Occipital lobe (tissue), 2 donors: ENCODE measurements around a stretch of chr16.

GRCh38 chr16:11669533-11670166, 1.4 kb downstream of the SNN start:
- RAMPAGE, long total RNA: no peak

DNA sequence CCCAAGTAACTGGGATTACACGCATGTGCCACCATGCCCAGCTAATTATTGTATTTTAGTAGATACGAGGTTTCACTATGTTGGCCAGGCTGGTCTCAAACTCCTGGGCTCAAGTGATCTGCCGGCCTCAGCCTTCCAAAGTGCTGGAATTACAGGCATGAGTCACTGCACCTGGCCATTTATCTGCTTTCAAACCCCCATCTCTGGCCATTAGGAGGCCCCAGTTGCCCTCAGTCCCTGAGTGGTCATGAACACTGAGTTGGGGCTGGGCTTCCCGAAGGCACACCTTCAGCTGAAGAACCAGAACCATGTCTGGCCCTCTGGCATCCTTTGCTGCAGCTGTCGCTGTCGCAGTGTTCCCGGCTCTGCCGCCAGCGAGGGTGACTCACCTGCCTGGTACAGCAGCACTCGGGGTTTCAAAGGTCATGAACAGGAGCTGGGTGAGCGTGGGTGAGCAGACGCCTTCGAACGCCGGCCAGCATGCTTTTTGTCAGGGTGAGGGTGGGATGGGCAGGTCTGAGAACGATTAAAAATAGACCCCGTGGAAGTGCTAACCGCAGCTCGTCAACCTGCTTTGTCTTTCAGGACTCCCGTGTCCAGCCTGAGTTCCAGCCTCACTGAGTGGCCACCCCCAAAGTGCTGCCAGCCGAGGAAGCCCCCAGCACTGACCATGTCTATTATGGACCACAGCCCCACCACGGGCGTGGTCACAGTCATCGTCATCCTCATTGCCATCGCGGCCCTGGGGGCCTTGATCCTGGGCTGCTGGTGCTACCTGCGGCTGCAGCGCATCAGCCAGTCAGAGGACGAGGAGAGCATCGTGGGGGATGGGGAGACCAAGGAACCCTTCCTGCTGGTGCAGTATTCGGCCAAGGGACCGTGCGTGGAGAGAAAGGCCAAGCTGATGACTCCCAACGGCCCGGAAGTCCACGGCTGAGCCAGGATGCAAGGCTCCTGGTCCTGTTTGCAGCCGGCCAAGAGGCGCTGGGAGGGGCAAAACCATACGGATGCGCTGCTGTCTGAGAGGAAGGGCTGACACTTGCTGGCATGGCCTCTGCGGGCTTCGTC, 7.5 kb downstream of the SNN start:
- RAMPAGE, long total RNA: no peak

DNA sequence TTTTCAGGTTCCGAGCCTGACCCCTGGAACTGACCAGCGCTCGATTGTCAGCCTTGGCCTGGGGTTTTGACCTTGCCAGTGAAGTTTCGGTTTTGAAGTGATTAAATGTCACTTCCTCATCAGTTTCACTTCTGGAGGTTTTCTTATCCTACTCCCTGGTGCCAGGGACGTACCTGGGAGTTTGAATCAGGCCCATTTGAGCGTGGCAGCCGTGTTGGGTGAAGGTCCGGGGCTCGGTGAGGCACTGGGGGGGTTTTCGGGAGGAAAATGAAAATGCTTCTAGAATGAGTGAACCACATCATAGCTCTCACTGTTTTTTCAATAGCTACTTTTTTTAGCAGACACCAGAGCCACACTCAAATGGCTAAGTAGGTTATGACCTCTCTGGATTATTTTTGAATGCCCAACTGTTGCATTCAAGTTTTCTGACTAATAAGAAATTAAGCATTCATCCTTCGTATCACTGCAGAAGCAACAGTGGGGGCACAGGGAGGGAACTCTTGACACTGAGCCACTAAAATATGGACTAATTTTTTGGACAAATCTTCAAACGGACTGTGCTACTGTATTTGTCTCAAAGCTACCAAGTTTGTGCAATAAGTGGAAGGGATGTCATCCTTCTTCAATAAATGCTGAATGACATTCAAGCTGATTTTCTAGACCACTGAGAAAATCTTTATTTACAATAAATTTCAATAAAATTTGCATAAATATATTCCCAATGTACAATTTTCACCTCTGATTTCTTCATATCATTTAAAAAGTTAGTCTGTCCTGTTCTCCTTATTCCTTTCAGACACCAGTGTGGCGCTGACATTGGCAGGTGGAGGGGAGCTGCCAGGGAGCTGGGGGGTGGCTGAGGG, 10.4 kb downstream of the SNN start:
- RAMPAGE, long total RNA: no peak

GRCh38 chr16:11722204-11722882, 20.3 kb downstream of the TXNDC11 start:
- RAMPAGE, long total RNA: no peak

- RAMPAGE, long total RNA: no peak
These were observed 295 bp upstream of the TXNDC11 start for GRCh38 chr16:11742924-11743379.

GRCh38 chr16:11761654-11762410, 19.2 kb upstream of the TXNDC11 start:
- RAMPAGE, long total RNA: no peak

DNA sequence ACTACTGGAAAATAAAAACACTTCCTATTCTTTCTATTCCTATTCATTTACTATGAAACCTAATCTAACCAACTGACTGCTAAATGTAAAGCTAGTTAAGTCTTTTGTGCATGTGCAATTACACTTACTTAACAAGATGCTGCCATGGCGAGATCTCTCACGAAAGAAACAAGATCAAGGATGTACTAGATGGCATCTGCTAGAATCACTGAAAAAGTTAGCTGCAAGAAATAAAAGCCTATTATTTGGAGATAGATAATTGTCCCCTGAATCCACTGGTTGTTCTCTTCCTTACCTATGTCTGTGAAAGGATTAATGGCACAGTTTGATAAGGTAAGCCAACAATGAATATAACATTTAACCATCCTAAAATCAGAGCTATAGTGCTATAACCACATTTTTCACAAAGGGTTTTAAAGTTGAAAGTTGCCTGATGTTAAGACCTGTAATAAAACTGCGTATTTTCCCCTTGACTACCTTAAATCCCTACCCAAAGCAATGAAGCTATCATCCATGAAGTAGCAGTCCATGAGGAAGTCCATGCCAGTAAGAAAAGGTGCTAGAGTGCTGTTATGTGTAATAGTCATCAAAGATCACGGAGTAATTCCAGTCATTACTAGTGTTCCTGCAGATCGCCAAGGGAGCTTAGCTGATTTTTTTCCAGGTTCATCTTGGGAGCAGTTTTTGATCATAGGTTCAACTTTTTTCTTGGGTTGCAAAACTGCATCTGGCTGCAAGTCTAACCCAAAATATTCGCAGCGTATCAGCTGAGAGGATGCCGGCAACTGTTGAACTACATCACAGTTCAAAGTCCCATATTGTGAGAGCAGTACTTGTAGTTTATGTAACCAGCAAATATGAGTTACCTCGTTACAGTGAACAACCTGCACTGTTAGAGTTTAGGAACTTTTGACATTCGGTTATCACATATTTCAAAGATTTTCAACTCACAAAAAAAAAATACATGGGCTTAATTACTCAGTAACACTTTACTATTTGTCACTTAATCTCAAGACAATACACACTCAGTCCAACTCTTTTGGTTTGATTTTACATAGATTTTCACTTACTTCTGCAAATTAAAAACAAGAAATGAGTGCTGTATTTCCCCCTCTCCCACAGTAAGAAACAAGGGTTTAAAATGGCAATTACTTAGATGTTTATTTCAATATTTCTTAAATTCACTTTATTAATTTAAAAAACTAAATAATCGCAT, 18.2 kb upstream of the RSL1D1 start:
- RAMPAGE, long total RNA: no peak

DNA sequence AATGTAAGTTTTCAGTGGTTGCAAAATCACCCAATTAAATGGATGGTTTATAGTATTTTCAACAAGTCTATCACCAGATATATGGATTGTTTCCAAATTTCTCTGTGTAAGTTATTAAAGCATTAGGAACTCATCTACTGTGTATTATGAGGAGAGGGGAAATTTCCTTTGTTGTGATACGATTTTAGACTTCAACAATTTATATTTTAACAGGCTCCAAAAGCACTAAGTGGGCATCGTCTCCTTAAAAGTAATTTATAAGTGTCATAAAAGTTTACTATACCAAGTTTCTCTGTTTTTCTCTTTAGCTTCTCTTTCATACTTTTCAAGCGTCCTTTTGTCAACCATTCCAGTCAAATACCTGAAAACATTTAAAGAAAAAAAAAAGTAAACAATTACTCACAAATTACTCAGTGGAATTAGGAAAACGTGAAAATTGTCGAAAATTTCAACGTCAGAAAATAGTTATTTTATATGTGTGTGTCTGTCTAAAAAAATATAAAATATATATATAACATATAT, 24.9 kb downstream of the GSPT1 start:
- RAMPAGE, long total RNA: no peak

GRCh38 chr16:11896315-11897037, 19.3 kb downstream of the GSPT1 start:
- RAMPAGE, long total RNA: no peak

DNA sequence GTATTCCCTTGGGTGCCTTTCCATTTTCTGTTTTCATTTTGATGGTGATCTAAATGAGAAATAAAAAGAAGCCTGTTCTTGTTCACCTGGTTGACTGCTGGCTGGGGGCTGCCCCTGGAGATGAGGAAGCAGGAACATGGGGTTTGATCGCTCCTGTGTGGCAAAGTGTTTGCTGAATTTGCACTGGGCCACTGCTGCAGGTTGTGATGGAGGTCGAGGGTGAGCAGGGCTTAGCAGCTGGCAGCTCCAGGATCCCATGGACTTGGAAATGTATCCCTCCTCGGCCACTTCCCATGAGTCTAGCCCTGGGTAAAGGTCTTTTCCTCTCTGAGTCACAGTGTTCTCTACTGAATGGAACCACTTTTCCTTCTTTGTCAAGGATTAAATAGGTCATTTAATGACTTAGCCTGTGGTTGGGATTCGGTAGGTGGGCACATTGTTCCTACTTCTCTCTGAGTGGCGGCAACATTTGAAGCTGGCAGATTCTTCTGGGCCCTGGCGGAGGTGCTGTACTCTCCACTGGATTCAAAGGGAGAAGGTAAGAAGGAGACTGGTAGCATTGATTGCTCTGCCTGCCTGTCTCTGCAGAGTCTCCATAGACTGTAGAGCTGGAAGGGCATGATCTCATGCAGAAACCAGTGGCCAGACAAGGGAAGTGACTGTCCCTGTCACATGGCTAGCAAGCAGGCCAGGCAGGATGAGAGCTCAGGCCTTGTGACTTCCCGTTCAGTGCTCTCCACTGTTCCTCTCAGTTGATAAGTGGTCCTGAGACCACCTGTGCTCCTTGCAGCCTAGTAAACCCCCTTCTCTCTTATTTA, 17.9 kb downstream of the SNX29 start:
- RAMPAGE, long total RNA: no peak

DNA sequence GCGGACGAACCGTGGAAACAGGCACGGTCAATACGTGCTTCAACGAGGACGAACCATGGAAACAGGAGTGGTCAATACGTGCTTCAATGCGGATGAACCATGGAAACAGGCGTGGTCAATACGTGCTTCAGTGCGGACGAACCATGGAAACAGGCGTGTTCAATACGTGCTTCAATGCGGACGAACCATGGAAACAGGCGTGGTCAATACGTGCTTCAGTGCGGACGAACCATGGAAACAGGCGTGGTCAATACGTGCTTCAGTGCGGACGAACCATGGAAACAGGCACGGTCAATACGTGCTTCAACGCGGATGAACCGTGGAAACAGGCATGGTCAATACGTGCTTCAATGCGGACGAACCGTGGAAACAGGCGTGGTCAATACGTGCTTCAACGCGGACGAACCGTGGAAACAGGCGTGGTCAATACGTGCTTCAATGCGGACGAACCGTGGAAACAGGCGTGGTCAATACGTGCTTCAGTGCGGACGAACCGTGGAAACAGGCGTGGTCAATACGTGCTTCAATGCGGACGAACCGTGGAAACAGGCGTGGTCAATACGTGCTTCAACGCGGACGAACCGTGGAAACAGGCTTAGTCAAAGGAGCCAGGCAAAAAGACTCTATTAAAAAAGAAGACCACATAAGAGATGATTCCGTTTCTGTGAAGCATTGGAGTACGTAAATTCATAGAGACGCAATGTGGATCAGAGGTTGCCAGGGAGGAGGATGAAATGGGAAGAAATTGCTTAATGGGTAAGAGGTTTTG, 140.5 kb downstream of the SNX29 start:
- RAMPAGE, long total RNA: no peak

GRCh38 chr16:12149609-12150219, 173.2 kb downstream of the SNX29 start:
- RAMPAGE, long total RNA: no peak

DNA sequence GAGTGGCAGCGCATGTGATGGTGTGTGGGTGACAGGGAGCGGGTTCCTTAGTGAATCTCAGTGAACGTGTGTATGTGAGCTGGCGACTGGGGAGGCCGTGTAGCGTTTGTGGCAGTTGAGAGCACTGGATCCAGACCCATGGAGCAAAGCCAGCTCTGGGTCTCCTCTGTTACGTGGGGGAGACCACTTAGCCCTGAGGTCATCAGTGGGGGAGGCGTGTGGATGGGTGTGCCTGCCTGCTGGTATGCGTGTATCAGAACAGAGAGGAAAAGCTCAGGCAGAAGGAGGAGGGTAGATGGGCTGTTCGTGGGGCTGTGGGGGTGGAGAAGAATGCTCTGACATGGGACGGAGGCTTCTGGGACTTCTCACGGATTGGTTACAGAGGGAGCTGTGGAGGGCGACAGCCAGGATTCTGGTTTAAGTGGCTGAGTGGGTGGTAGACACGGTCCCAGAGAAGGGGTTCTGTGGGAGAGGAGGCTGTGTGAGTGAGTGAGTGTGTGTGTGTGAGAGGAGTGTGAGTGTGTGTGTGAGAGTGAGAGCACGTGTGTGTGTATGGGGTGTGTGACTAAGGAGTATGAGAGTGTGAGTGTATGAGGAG, 193.8 kb downstream of the SNX29 start:
- RAMPAGE, long total RNA: no peak

DNA sequence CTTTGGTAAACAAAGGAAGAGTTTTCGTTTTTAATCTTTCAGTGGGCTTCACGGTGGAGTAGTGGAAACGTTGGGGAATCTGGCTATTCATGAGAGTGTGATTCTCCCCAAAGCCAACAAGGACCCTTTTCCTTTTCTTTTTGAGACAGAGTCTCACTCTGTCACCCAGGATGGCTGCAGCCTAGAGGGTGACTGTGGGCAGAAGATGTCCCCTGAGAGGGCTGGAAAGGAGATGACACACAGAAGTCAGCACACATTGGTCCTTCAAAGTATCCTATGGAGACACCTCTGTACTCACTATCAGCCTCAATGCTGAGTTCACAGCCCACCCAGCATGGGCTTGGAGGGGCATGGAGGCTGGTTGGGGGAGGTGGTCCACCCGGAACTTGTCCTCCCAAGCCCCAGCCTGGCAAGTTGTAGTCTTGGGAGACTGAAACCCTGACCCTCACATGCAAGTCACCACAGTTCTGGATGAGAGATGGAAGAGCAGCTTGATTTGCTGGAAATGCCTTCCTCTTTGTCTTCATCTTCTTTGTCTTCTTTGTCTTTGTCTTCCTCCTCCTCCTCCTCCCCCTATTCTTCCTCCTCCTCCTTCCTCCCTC, 256.1 kb downstream of the SNX29 start:
- RAMPAGE, long total RNA: no peak

- RAMPAGE, long total RNA: no peak
These were observed 382.3 kb downstream of the CPPED1 start for GRCh38 chr16:12421160-12422006.

GRCh38 chr16:12536242-12536523, 267.5 kb downstream of the CPPED1 start:
- RAMPAGE, long total RNA: no peak

DNA sequence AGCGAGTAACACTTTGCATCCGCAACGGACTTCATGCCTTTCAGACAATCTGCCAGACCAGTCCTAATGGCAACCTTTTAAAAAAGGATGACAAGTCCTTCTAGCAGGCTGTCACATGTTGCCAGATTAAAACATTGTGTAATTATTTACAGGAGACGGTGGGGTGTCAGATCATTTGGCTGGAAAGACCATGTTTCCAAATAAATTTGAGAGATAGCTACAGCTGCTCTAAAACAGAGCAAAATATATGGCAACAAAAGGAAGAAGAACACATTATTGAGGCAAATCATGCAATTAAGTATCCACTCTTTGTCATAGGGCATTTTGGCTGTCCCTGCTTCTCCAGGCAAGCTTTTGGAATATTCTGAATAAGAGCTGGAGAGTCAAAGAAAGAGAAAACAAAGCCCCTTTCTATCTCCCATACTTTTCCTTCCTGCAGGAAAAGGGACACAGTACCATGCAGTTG, 46.0 kb downstream of the CPPED1 start:
- RAMPAGE, long total RNA: no peak

DNA sequence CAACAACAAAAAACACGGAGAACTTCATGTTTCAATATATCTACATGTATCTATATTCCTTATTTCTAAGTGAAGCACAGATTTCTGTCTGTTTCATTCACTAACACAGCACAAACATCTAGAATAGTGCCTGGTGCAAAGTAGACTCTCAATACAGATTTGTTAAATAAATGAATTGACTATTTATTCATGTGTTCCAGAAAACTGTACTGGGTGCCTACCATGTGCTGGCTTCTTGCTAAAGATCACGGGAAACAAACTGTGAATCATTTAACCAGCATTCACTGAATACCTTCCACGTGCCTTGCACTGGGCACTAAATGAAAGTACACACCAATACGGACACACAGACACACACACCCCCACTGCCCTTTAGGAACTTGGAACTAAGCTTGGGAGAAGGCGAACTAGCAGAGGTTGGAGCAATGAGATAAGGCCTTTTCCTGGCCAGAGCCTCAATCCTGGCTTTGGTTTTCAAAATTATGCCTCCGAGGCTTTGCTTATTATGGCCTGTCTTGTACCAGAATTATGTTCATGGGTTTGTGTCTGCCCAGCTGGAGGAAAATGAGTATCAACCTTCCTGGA, 32.5 kb downstream of the CPPED1 start:
- RAMPAGE, long total RNA: no peak

- RAMPAGE, long total RNA: no peak
These were observed 124.8 kb upstream of the ERCC4 start for GRCh38 chr16:13794965-13795731.

- RAMPAGE, long total RNA: no peak
These were observed 15.5 kb downstream of the ERCC4 start for GRCh38 chr16:13935450-13935940.